ENCODE results near the genes AKT3 and ENSG00000284188.

GRCh38 chr1:243483931-243484391 is 228.1 kb downstream of the SDCCAG8 start:
- PRO-cap, result no peak
- RAMPAGE, long total RNA, result no peak

DNA sequence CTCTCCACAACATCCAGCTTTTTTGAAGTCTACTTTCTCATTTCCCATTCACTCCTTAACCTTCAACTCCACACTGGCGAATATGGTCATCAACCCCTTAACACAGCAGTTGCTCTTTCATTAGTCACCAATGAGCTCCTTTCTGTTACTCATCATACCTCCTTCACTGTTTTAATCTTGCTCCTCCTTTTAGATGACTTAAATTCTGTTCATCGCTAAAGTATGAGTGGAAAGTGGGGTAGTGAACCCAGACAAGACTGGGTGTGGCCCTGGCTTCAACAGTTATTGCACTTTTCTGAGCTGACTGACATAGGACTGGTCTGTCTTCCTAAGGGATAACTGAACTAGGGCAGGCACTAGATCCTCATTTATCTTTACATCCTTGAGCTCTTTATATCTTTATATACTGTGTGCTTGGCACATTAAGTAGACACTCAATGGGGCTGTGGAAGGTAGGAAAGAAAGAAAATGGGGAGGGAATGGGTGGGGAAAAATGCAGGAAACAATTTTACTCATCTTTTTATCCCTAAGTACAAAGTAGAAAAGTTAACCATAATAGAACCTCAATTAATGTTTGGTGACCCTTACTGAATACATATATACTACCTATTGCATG is 51.2 kb downstream of the AKT3 start:
- PRO-cap, result no peak
- RAMPAGE, long total RNA, result no peak

DNA sequence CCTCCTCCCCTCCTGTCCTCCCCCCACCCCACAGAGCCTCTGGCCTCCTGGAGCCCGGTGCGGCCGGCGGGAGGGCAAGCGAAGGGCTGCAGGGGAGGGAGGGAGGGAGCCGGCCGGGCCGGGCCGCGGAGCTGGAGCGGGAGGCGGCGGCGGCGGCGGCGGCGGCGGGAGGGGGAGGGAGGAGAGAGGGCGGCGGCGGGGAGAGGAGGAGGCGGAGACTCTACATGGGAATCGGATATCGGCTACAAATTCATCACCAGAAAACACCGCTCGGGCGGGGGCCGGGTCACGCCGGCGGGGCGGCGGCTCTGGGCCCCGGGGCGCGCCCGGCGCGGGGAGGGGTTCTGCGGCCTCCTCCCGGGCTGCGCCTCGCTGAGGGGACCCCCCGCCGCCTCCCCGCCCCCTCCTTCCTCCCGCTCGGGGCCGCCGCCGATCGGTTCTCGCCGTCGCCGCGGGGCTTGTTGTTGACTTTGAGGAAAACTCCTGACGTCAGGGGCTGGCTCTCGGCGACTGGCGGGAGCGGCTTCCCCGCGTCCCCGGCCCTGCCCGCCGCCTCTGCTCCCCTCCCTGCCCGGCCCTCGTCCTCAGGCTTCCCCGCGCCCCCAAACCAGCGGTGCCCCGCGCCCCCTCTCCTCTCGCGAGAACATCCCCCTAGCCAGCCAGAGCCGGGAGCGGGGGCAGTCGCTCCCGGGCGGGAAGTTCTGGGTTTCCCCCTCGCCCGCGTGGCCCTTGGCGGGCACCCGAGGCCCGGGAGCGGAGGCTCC is at the start of gene AKT3:
Gene AKT3, minus strand, starts transcription at position 90 of the 764 bp plus-strand sequence.
- PRO-cap, result bidirectional peak, plus-strand start at position 259 of the sequence, minus-strand start at position 222 of the sequence; bidirectional peak, plus-strand start at position 662 of the sequence, minus-strand start at position 442 of the sequence
- RAMPAGE, long total RNA, result no peak

DNA sequence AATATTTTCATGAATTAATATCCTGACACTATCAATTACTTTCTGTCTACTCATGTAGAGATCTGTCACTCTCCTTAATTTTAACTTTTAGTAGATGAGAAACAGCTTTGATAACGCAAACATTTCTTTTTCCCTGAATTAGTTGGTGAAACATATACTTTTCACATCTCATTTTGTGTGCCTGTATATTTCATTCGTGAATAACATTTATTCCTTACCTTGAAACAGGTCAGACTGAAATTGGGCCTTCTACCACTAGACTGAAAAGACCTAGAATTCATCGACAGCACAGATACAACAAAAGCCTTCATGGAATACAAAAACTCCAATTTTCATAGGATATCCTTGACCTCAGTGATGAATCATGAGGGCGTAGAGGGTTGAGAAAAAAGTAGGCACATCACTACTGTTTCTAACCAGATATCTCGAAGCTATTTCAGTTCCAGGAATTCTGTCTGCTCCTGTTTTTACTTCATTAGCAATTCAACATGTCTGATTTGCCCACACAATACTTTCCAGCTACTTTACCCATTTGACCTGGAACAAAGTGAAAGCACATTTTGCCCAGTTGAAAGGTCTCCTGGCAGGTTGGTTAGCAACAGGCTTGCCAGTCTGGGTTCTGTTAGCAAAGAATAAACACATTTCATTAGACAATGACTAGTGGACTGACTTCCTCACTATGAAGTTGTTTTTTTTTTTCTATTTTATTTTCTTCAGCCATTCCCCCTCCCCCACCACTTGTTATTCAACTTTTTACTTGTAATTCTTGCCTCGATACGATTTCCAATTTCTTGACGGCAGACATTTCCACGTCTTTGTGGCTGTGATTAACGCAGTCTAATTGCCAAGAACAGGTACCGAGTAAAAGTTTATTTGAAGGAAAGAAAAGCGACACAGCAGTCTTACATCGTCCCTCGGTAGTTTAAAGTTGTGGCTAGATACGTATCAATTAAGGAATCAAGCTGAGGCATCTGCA is 4.1 kb upstream of the ZBTB18 start:
- PRO-cap, result no peak
- RAMPAGE, long total RNA, result no peak

DNA sequence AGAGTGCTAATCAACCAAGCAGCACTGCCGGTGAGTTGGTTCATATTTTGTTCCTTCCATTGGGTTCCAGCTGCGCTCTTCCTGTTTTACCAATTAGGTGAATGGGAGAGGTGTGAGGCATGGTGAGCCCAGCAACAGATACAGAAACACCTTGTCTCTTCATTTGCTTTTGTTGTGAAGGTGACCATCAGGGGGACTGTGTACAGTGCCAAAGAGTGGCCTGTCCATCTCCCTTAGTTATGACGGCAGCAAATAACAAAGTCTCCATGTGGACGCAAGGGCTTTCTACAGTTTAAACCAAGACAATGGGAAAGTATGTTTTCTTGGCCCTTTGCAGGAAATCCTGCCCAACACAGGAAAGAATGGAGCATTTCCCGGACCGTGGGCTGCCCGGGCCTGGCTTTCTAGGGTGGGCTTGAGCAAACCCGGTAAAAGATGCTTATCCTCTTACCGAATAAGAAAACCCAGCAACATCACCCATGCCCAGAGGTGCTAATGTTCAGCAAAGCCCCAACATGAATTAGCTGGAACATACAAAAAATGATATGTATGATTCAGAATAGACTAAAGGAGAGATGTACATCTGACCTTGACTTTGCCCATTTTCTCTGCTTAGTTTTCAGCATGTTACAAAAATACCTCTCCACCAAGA is 87.3 kb downstream of the ZBTB18 start:
- PRO-cap, result no peak
- RAMPAGE, long total RNA, result no peak

DNA sequence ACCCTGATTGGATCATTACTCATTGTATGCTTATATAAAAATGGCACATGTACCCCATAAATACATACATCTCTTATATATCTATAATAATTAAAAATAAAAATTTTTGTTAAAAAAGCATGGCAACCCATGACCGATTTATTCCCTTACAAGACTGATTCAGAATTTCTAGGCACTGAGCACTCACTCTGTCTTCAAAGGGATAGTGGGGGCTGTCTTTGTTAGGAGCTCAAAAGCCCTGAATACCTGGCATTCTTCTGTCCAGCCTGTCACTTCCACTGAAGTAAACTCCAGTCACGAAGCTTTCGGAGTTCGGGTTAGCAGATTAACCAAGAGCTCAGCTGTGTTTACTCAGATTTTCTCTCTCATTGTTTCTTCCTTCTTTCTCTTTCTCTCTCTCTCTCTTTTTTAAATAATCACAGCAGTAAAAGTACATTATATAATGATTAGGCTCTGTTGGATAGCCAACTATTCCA is 9.2 kb downstream of the C1orf100 start:
- PRO-cap, result no peak
- RAMPAGE, long total RNA, result no peak

GRCh38 chr1:244450891-244451612 is 657 bp downstream of the ADSS2 start:
- PRO-cap, result bidirectional peak, plus-strand start at chr1:244451244, minus-strand start at chr1:244451117
- RAMPAGE, long total RNA, result no peak

GRCh38 chr1:244705883-244706686 is 24.7 kb downstream of the ENSG00000284188 start:
- PRO-cap, result no peak
- RAMPAGE, long total RNA, result no peak

DNA sequence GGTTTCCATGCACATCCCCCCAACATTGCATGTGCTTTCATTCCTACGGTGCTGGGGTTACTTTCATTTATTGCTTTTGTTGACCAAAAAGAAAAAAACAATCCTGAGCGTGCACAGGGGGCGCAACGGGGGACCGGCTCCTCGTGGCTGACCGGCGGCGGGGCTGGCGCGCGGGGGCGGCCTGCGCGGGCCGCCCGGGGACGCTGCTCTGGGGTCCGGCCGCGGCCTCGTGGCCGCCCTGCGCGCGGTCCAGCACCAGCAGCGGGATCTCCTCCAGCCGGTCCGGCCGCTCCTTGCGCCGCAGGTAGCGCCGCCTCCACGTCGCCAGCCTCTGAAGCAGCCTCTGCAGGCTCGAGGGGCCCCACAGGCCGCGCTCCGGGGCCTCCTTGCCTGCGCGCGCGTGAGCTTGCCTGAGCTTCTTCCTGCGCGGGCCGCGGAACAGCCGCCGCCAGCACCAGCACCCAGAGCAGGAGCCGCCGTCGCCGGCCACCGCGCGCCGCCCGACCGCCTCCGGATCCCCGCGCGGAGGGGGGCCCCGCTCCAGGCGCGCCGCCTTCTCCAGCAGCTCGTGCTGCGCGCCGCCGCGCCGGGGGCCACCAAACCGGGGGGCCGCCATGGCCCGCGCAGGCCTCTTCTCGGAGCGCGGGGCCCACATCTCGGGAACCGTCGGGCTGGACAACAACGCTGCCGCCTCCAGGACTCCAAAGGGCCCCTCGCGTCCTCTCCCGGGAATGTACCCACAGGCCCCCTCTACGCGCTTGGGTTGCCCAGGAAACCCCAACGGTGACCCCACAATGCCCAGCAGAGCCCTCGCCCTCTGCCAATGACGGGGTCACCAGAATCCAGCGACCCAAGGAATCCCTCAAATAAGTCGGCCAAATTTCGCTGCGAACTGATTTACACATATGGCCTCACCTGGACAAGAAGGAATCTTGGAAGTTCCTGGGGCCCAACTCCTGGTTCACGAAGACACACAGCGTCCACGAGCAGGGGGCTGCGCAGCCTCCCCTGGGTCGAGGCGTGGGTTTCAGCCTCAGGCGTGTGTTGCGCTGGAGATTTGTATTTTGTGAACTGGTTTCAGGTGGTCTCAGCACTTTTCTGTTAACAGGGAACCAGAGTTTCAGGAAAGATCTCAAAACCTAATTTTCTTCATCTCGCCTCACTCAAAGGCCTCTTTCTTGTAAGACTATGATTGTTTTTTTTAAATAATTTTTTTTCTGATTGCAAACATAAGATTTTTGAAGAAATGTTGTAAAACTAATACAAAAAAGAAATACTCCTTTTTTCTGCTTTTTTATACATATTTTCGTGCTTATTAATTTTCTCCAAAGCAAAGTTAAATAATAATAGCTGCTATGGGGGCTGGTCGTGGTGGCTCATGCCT is at the start of gene ENSG00000284188:
Gene ENSG00000284188, minus strand, starts transcription at position 708 of the 1,384 bp plus-strand sequence.
- PRO-cap, result no peak
- RAMPAGE, long total RNA, result no peak

- PRO-cap, result unidirectional peak, plus-strand start at chr1:244833978; unidirectional peak, plus-strand start at chr1:244834481
- RAMPAGE, long total RNA, result no peak
Measured at GRCh38 chr1:244833508-244834652, 1.6 kb upstream of the COX20 start.

GRCh38 chr1:244849384-244849612 is 13.8 kb downstream of the COX20 start:
- PRO-cap, result no peak
- RAMPAGE, long total RNA, result no peak

DNA sequence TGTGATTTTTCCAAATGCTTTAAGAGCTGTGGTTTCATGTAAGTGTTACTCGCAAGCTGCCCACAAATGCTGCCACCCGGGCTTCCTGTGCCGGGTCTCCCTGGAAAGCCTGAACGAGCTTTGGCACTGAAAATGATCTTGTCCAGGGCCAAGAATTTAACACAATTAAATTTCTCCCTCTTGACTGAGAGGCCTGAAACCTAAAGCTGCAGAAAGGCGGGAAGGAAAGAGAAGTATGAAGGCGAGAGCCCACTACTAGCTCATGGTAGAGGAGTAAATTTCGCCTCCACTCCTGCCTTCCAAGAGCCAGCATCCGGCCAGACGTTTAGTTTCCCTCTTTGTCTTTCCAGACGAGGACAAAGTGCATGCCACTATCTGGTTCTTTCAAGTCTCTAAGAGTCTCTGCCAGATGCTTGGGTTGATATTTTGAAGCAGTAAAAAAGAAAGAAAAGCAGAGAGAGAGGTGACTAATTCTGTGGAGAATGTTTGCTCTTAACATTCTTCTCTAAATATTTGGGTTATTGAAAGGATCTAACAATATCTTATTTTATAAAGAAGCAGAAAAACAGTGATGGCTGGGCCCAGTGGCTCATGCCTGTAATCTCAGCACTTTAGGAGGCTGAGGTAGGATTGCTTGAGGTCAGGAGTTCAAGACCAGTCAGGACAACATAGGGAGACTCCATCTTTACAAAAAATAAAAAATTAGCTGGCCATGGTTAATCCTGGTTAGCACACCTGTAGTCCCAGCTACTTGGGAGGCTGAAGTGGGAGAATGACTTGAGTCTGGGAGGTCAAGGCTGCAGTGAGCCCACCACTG is 5.1 kb upstream of the EFCAB2 start:
- PRO-cap, result no peak
- RAMPAGE, long total RNA, result no peak

- PRO-cap, result no peak
- RAMPAGE, long total RNA, result no peak
Measured at GRCh38 chr1:244969237-244969569, 279 bp upstream of the EFCAB2 start.

- PRO-cap, result no peak
- RAMPAGE, long total RNA, result no peak
Measured at GRCh38 chr1:246085642-246086470, 421.2 kb downstream of the SMYD3 start.

DNA sequence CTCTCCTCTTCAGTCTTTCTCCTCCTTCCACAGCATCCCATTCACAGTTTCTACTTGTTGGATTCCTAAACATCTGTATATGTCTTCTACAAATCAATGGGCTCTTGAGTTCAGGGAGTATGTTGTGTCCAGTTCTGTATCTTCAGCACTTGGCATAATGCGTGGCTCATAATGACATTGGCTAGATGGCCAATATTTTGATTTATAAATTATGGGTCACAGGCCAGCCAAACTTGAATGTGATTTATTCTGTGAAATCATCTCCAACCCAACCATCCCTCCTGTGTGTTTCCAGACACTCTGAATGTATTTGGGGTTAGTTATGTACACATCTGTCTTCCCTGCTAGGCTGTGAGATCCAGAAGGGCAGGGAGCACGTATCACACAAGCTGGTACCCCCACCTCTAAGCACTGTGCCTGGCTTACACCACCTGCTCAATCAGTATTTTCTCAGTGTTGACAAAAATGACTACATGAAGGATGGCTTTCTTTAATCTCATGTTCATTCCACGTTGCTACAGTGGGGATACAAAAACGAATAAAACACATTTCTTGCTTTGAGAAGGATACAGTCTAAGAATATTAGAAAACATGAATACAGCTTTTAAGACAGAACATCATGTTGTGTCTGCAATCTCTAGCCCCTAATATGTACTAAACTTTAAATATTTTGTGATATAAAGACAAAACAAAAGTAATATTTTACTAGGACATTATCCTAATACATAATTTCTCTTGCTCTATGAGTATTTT is 386.4 kb downstream of the SMYD3 start:
- PRO-cap, result no peak
- RAMPAGE, long total RNA, result no peak

GRCh38 chr1:246152837-246153678 is 354.0 kb downstream of the SMYD3 start:
- PRO-cap, result no peak
- RAMPAGE, long total RNA, result no peak

- PRO-cap, result no peak
- RAMPAGE, long total RNA, result no peak
Measured at GRCh38 chr1:246600187-246600731, 34.0 kb downstream of the CNST start.

- PRO-cap, result no peak
- RAMPAGE, long total RNA, result no peak
Measured at GRCh38 chr1:246617748-246618351, 51.6 kb downstream of the CNST start.

- PRO-cap, result no peak
- RAMPAGE, long total RNA, result no peak
Measured at GRCh38 chr1:246680810-246681298, 43.4 kb upstream of the SCCPDH start.

DNA sequence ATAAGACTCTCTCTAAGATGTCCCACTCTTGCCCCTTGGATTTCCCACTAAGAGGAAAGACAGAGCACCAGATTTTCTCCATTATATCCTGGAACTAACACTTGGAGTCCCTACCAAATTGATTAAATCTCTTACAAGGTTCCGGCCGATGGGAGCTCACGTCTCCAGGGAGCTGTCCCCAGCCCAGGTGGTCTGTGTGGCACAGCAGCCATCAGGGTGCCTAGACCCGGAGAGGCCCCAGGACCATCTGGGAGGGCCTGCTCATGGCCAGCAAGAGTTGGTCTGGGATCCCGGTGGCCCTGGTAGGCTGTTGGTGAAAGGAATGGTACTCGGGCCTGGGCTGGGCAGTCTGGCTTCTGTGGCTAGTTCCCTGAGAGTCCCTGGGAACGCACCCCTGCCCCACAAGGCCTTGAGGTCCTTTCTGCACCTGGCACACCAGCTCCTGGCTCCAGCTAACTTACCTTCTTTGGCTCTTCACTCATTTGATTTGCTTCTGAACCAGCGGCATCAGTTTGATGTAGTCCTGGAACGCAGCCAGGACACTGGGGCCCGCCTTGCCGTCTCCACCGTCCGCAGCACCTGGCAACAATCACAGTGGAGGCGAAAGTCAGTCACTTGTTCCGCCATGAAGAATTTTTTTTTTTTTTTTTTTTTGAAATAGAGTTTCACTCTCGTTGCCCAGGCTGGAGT is 62.5 kb downstream of the SCCPDH start:
- PRO-cap, result no peak
- RAMPAGE, long total RNA, result no peak